ENCODE results near the gene RTL8B.

GRCh38 chrX:134793784-134794459, 3.1 kb downstream of the PABIR2 start:
- PRO-cap: no peak

DNA sequence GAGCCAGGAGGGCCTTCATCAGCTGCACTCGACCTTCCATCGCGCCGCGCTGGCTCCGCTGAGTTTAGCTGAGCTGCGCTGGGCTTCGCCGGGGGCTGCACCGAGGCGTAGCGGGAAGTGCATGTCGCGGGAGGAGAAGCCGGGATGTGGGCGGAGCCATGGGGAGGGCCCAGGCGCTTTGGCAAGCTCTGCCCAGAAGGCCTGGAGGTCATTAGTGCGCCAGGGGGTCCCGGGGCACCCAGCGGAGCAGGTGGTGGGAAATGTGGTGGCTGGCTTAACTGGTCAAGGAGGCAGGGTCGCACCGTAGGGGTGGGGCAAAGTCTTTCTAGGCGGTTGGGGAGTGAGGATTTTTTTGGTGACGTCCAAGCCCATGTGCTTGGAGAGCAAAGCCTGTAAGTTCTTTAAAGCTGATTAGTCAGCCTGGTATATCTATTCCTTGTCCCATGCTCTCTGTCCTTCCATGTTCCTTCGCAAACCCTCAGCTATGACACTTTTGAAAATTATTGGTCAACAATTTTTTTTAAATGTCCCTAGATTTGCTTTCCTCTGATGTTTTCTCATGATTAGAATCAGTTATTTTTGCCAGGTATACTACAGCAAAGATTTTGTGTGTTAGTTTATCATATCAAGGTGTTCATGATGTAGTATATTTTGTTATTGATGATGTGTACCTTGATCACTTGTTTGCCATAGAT, at the start of gene RTL8B:
TSS of gene RTL8B (minus strand) at position 123 of the 695 bp plus-strand sequence.
- PRO-cap: bidirectional peak, plus-strand start at position 211 of the sequence, minus-strand start at position 66 of the sequence

DNA sequence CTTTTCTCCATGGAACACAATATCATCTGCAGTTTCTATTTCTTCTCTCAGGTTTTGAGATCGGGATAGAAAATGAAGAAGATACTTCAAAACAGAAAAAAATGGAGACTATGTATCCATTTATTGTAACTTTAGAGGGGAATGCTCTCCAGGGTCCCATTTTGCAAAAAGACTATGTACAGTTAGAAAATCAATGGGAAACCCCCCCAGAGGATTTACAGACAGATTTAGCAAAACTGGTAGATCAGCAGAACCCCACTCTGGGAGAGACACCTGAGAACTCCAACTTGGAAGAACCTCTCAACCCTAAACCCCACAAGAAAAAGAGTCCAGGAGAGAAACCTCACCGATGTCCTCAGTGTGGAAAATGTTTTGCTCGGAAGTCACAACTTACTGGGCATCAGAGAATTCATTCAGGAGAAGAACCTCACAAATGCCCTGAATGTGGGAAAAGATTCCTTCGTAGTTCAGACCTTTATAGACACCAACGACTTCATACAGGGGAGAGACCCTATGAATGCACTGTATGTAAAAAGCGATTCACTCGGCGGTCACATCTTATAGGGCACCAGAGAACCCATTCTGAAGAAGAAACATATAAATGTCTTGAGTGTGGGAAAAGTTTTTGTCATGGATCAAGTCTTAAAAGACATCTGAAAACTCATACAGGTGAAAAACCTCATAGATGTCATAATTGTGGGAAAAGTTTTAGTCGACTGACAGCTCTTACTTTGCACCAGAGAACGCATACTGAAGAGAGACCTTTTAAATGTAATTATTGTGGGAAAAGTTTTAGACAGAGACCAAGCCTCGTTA, 15.8 kb downstream of the ZNF449 start:
- PRO-cap: no peak

GRCh38 chrX:135974357-135974896, 639 bp upstream of the MMGT1 start:
- PRO-cap: no peak

DNA sequence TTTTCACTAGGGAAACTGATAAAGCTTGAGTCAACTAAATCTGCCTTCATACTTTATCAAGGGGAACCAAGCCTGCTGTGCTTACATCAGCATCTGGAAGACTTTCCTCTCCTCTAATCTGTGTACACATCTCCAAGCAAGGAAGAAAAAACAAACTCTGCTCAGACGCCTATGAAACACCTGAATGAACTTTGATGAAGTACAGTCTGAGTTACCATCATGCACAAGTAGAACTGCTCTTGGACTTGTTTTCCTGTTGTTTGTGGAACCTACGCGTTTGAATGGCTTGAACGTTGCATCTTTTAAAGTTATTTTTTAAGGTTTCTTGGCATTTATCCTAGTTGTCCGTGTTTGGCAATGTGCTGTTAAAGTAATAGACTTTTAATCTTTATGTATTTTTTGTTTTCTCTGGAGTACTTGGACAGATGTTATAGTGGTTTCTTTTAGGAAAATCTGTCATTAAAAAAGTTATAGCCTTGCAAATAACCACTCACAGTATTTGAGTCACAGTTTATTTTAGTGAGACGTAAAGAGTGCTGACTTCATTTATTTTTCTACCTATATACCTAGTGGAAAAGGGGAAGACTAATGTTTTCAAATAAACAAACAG, 61.5 kb downstream of the SLC9A6 start:
- PRO-cap: no peak

GRCh38 chrX:136169100-136170080, 27.5 kb upstream of the FHL1 start:
- PRO-cap: no peak

- PRO-cap: no peak
Measured at GRCh38 chrX:136209125-136209931, 12.5 kb downstream of the FHL1 start.

DNA sequence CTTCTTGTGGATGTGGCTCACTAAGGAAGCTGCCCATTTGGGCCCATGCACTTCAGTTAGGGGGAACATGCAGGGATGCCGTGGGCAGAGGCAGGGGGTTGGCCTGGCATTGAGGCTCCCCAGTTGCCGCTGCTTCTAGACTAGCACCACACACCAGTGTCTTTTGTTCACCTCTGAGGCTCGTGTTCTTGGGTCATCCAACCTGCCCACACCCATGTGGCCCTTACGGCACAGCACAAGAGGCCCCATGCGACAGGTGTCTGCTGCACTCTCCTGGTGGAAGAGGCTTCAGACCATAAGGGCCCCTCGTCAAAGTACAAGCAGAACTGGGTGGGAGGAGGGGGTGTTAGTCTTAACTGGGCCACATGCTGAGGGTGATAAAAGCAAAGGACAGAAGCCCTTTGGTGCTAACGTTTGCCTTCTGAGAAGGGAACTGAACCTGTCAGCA, 15.0 kb downstream of the FHL1 start:
- PRO-cap: no peak

DNA sequence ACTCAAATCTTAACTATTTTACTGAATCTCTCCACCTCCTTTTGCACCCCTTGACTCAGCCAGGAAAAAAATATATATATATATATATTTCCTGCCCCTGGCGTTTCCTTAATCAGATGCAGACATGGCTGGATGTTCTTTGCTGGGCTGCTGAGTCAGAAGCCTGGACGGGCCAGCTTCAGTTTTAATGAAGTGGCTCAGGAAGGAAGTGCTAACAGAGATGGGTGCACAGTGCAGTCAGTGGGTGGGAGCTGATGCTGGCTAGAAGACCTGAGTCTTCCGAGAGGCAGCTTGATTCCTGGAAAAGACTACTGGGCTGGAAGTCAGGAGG, 8.6 kb upstream of the CD40LG start:
- PRO-cap: unidirectional peak, plus-strand start at position 217 of the sequence

DNA sequence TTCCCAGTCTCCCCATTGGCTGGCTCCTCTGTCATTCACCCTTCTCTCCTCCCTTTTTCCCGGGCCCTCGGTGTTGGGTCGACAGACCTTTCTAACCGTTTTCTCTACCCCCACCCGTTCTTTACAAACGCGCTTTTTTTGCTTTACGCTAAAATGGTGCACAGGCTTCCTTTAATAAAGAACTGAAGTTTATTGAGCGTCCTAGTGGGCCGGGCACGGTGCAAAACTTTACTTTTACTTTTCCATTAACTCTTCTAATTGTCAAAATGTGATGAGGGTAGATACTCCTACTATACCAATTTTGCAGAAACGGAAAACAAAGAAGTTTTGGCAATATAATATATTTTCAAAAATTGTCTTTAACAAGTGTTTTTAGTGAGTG, 298 bp upstream of the RBMX start:
- PRO-cap: bidirectional peak, plus-strand start at position 62 of the sequence, minus-strand start outside the sequence

DNA sequence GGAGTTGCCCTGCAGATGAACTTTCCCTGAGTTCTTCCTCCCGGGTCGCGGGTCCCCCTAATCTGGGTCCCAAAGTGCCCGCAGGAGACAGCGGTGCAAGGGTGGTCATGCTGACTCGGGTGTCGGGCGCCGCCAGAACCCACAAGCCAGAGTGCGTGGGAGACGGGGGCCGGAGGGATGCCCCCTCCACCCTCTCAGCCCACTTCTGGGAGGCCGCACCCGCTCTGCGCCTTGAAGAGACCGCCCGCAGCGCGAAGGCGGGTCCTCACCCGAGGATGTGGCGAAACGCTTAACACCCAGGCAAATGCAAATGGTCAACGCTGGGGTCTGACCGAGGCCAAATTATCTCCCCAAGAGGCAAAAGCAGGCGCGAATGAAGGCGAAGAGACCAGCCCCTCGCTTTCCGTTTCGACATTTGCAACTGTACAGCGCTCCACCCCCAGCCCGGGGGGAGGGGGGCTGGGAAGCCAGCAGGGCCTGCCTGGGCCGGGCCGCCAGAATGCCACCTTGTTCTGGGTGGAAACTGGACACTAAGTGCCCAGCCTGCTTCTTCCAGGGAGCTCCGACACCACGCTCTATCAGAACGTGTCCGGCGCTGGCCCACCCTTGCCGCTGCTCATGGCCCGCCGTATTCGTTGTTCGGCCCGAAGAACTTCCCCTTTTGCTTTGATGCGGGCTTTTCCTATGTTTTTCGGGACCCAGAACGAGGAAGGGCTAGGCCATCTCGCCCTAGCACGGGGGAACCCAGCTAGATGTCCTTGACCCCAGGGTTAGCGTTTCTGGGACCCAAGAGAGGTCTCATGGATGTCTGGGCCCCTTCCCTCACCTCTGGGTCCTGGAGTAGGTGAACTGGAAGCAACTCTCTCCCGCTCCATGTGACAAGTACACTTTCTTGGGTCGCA, 137.6 kb upstream of the ZIC3 start:
- PRO-cap: no peak

GRCh38 chrX:139200718-139201249, 329.8 kb upstream of the F9 start:
- PRO-cap: unidirectional peak, minus-strand start at chrX:139200866

DNA sequence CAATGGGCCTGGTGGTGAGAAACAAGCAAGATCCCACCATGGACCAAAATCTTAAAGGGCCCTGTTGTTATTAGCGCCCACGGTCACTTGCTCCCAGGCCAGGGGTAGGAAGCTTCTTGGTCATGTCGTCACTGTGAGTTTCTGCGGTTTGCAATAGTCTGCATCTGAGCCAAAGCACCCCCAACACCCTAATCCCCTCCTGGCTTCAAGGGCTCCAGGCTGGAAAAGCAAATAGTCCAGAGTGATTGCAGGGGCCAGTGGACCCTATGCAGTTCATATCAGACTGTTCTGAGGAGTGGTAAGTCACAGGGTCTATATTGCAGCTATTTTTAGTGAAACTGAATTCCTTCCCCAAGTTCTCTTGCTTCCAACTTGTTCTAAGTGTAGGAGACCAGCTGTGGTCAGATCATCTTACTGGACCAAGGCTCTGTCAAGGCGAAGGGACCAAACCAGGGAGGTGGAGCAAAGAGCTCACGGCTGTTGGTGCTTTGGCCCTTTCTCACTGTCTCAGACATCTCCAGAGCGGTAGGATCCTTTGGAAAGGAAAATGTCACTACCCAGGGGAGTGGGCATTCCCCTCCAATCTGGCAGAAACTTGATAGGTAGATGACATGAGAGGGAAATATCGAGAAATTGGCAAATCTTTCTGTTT, 307.8 kb upstream of the F9 start:
- PRO-cap: no peak

DNA sequence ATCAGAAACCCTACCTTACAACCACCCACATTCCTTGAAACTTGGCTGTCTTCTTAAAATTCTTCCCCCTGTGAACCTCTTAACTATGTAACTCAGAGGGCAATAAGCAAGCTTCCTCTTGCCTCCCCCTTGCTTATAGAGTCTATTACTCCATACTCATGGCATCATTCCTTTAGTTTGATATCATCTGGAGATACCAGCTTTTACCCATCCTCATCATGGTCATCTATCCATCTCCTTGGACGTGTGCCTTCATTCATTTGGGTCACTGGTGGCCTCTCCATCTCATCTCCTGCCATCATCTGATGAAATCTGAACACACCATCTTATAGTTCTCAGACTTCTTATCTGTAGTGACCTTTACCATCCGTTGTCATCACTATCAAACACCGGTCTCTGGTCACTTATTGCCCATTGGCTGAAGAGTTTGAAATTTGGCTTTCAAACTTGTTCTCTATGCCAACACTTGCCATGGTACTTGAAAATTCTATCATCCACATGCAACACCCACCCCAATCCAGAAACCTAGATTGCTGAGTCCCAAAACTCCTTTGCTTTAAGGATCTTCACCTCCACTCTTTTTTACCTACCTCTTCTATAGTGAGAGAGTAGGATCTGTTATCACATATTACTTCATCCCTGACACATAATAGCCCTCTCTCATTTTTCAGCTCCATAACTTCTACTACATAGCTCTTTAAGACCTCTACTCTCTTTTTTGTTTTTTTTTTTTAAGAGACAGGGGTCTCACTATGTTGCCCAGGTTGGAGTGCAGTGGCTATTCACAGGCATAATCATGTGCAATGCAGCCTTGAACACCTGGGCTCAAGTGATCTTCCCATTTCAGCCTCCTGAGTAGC, 84.9 kb downstream of the ATP11C start:
- PRO-cap: no peak

- PRO-cap: no peak
Measured at GRCh38 chrX:139848847-139850272, 83.5 kb downstream of the ATP11C start.

GRCh38 chrX:139923889-139924415, 8.9 kb downstream of the ATP11C start:
- PRO-cap: no peak

DNA sequence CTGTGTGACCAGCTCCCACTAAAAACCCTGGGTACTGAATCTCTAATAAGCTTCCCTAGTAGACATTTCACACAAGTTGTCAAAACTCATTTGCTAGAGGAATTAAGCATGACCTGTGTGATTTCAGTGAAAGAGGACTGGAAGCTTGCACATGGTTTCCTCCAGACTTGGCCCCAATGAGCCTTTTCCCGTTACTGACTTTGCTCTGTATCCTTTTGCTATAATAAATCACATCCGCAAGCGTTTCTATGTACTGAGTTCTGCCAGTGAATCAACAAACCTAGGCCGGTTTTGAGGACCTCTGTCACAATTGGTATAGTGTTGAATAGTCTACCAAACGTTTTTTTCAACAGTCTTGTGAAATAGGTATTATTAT, 8.2 kb downstream of the ATP11C start:
- PRO-cap: no peak

DNA sequence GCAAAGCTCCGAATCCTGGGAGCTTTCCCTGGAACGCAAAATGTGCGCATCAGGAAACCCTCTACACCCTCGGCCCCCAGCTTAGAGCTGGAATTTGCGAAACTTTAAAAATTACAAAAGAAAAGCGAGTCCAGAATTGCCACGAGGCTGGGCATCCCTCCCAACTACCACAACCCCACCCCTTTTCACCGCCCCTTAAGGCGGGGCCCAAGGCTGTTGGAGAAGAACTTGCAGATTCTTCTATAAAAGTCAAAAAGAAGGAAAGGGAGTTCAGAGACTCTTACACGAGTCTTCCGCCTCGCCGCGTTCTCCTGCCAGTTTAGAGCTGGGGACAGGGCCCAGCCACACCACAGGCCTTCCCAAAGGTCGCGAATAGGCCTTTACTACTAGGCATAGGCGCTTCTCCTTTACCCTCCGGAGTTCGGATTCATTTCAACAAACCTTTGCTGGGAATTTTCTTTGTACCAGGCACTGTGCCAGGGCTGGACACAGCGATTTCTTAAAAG, 560 bp upstream of the ATP11C start:
- PRO-cap: bidirectional peak, plus-strand start at position 252 of the sequence, minus-strand start at position 166 of the sequence

- PRO-cap: unidirectional peak, plus-strand start at chrX:139934146
Measured at GRCh38 chrX:139933952-139934241, 1.0 kb upstream of the ATP11C start.

DNA sequence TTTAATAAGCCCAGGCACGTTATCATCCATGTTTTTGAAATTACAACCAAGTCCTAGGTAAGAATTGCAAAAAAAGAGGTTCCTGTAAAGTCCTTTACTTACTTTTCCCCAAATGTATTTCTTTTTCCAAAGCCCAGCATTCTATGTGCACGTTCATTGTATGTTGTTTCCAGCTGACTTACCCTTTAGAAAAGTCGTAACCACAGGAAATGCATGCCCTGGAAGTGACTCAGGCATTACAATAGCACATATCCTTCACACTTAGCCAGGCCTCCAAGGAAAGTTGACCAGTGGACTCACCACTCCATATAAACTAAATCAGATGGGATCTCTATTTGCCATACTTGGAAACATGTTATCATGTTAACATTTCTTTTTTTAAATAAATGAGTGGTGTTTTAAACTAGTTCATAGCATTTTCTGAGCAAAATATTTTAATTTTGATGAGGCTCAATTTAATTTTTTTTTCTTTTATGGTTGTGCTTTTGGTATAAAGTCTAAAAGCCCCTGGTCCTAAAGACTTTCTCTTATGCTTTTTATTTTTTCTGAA, 183.7 kb downstream of the ENSG00000230707 start:
- PRO-cap: no peak

All from colonic mucosa (tissue), 1 donor.